Airway epithelial cell (primary cell): ENCODE measurements around the genes ARHGEF39, HINT2, OR2S2 and RNF38.

DNA sequence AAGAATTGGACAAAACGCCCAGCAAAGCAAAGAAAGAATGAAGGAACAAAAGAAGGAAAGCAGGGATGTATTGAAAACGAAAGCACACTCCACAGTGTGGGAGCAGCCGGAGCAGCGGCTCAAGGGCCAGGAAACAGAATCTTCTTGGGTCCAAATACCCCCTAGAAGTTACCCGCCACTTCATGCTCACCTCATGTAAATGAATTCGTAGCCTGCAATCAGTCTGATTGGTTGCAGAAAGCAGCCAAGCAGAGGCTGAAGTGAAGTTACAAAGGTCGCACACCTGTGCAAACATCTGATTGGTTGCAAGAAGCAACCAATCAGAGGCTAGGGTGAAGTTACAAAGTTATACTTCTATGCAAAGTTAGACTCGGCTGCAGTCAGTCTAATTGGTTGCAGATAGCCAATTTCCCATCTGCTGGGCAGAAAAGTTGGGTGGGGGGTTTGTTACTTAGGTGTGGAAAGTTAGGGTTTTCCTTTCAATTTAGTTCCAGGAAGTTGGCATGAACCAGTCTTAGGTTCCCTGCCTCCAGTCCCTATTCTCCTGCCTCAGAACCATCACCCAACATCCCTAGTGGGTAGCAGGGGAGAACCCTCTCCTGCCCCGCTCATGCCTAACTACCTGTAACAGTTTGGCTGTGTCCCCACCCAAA, 1.3 kb upstream of the RUSC2 start:
- RAMPAGE, long total RNA, result no peak

DNA sequence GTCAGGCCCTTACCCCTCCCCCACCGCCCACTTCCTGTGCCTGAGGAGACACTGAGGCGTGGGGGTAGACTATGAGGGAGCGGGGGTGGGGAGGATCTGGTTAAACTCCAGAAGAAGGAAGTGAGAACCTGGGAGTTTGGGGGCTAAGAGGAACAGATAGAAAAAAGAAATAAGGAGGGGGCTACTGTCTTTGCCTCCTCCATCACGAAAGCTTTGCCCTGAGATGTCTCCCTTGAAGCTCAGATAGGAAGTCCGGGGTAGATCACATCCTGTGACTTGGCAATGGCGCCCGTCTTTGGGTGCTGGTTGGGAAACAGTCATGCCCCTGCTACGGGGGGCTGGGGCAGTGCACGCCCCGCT, 1.3 kb downstream of the SIT1 start:
- RAMPAGE, long total RNA, result no peak

DNA sequence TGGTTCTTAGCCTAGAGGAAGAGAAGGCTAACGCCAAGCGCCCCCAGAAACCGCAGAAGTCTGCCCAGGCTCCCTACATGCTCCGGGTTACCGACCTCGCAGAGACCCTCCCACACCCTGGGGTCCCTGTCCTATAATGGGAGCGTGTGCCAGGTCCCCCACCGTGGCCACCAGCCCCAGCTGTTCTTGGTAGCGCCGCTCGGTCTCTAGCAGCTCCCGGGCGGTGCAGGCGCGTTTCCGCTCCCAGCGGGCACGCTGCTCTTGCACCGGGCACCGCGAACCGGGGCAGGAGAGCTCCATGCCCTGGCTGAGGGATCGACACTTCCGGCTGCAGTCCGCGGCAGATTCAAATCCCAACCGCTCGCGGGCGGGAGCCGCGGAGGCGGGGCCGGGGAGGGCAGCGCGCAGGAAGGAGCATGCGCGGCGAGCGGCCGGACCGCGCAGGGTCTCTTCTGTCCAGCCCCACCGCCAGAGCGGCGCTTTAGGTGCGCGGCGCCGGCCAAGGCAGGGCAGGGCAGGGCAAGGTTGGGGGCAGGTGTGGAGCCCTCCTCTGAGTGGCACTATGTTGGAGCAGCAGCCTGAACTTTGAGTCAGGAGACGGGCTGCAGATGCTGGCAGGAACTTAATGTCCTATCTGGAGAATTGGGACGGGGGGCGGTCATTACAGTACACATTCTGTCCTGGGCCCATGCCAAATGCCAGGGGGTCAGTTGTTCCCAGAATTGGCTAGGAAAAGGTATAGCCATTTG, at the start of gene ARHGEF39:
Gene ARHGEF39 (minus strand): TSS at position 326 of the 749 bp plus-strand sequence.
- RAMPAGE, long total RNA, result no peak

GRCh38 chr9:35724101-35724511, 7.9 kb downstream of the TLN1 start:
- RAMPAGE, long total RNA, result no peak

GRCh38 chr9:35729599-35730104, 2.3 kb downstream of the TLN1 start:
- RAMPAGE, long total RNA, result no peak

DNA sequence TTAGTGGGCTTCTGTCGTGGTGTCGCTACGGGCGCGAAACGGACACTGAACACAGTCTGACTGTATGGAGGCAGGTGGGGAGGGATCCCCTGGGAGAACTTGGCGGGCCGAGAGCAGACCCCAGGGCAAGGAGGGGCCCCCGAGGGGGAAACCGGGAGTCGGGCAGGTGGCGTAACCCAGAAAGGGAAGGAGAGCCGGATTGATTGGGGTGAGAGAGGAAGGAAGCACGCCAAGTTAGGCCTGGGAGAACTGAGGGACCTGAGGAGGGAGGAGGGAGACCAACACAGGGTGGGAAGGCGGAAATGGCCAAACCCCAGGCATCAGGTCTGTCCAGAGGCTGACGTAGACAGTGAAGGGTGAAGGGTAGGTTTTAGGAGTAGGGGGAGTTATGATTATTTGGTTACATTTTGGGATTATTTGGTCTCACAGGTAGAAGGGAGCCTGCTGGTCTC, 3.3 kb upstream of the MSMP start:
- RAMPAGE, long total RNA, result no peak

DNA sequence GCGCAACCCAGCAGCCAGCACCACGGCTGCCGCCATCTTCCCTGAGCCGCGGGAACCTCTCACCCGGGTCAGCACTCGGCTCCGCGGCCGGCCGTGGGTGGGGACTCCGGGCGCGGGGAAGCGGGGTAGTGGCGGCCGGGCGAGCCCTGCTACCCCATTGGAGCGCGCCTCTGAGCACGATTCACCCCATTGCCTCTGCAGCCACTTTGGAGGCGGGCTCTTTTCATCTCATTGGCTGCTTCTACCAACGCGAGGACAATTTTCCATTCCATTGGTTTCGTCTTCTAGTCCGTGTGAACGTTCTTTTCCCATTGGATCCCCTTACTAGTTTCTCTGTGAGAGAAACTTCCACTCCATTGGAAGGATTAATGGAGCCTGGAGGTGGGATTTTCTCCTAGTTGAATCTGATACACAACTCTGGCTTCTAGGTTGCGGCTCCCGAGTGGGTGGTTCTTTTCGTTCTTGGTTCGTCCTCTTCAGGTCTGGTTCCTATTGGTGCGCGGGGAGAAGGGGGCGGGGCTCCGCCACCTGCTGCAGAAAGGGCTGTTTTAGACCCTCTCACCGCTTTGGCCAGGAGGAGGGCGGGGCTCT, at the start of gene HINT2:
Gene HINT2 (minus strand): TSS at position 99 of the 591 bp plus-strand sequence.
- RAMPAGE, long total RNA, result start-site peak on the minus strand centred at position 72 of the sequence, 60 bp wide, 103 and 150 reads in 2 replicates

GRCh38 chr9:35909828-35910654, 751 bp downstream of the SPAAR start:
- RAMPAGE, long total RNA, result no peak

DNA sequence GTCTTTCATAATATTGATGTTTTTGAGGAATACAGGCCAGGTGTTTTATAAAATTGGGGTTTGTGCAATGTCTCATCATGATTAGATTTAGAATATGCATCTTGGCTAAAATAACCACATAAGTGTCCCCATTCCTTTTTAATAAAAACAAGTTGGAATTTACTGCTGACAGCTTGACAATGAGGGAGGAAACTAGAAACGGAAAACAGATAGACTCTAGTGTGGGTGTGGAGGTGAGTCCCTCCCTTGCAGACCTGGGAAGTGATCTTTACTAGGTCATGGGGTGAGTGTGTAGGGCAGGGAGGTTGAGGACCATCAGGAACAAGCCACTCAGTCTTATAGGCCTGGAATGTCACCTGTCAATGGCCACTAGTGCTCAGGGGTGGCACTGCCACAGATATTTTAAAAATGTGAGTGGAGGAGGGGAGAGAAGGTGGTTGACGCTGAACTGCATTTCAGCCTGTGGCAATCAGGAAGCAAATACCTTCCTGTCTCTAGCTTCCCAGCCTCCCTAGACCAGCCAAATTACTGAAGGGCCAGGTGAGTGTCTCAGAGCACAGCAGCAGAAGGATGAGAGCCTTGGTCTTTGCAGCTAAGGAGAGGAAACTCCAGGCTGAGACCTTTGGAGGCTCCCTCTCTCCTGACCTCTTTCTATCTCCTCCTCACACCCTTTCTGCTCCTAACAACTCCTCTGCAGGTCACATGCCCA, 9.0 kb downstream of the OR2S2 start:
- RAMPAGE, long total RNA, result no peak

- RAMPAGE, long total RNA, result no peak
These were observed at the start of gene OR2S2 for GRCh38 chr9:35958089-35958464. Gene OR2S2 (minus strand): TSS chr9:35958154.

GRCh38 chr9:36140287-36140844, 3.8 kb downstream of the GLIPR2 start:
- RAMPAGE, long total RNA, result no peak

- RAMPAGE, long total RNA, result no peak
These were observed 15.0 kb downstream of the GLIPR2 start for GRCh38 chr9:36151258-36152207.

GRCh38 chr9:36189735-36190345, 881 bp upstream of the CLTA start:
- RAMPAGE, long total RNA, result no peak

GRCh38 chr9:36337035-36337593, 63.0 kb downstream of the RNF38 start:
- RAMPAGE, long total RNA, result no peak

- RAMPAGE, long total RNA, result no peak
These were observed 44.8 kb downstream of the RNF38 start for GRCh38 chr9:36355200-36355802.

DNA sequence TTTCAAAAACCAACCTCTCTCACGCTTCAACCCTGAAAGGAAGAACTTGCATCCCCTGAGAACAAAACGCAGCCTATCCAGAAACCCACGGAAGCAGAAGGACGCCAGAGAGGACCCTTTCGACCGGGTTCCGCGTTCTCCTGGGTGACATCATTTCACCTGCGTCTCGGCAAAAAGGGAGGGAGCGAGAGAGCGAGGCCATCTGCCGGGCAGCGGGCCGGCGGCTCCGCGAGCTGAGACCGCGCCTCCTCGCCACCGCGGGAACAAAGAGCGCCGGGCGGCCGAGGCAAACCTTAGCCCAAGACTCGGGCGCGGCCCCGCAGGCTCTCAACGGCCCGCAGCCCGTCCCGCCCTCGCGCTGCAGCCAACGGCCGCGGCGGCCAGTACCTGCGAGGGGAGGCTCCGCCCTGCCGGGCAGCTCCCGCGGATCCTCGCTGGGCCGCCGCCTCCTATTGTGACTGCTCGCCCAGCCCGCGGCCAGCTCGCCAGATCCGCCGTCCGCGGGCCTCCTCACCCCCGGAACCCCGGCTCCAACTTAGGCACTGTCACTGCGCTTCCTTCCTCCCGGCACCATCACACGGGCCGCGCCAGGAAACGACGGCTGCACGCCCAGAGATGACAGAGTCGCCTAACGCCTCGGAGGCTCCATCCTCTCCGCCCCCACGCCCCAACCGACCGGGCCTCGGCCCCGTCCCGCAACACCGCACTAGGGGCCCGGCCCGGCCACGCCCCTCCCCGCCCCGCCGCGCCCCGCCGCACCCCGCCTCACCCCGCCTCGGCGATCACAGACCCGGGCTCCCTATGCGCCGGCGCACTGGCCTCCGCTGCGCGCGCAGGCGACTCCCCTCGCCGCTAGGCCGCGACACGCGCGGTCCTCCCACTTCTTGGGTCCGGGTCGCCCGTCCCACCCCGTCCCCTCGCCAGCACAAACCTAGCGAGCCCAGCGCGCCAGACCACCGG, at the start of gene RNF38:
Gene RNF38 (minus strand): TSS at position 103 of the 960 bp plus-strand sequence.
- RAMPAGE, long total RNA, result start-site peak on the minus strand centred at position 682 of the sequence, 270 bp wide, 13 and 8 reads in 2 replicates

DNA sequence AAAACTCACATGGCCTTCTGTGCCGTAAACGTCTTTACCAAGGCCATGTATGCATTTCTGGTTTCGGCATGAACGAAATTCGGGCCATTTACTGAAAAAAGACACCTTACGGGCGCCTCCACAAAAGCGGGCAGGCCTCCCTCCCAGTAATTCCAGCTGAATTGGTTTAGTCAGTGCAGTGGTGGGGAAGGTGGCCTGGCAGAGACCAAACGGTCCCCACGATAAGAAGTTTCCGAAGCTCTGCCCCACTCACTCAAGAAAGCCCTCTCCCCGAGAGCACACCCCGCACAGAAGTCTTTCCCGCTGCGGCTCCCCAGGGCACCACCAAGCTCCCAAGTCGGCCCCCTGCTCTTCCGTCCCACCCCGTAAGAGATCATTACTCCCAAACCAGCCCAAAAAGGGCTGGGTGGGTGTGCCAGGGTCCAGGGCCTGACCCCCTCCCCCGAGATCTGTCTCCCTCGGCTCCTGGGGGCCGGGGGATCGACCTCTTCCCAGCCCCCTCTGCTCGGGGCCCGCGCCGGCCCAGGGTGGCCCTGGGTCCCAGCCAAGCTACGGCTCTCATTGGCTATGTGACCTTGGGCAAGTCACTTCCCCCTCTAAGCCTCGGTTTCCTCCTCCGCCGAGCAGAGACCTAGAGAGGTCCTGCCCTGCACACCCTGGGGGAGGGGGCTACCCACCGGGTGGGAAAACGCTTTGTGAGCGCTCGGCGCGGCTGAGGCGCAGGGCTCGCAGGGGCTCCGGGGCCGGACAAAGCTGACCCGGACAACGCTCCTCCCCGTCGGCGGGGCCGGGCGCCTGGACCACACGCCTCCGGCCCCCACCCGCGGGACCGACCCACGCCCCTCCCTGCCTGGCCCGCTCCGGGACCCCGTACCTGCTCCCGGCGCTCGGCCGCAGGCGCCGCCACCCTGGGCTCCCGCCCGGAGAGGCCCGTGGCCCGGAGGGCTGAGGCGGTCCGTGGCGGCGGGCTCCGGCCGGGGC, 86.0 kb upstream of the MELK start:
- RAMPAGE, long total RNA, result no peak

DNA sequence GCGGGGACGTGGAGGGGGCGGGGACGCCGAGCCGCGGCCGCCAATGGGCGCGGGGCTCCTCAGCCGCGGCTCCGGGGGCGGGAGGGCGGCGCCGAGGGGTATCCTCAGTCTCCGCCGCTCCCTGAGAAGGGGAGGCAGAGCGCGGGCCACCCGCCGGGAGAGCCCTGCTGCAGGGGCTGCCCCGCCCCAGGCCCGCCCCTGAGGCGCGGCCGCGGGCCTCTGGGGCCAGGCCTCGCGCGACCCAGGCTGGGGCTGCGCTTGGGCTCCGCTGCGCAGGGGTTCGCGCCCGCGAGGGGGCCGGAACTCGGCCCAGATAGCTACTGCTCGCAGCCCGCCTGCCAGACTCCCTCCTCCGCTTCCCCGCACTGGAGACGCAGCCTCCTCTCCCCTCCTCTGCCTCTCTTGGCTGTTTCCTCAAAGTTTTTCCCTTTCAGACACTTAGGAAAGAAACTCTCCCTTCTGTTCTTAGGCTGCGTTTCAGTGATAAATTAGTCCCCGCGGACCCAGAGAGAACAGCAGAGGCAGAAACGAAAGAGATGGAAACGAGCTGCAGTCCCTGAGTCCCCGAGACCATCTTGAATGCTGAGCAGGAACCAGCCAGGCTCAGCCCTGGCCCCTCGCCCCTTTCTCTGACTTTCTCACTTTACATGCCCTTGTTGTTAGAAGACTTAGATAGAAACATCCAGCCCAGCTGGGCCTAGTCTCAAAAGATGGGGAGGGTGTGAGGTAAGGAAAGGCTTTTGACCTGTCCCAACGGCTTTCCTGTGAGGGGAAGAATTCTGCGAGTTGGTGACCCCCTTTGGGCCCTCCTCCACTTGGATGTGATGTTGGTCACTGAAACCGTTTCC, 84.8 kb upstream of the MELK start:
- RAMPAGE, long total RNA, result no peak

DNA sequence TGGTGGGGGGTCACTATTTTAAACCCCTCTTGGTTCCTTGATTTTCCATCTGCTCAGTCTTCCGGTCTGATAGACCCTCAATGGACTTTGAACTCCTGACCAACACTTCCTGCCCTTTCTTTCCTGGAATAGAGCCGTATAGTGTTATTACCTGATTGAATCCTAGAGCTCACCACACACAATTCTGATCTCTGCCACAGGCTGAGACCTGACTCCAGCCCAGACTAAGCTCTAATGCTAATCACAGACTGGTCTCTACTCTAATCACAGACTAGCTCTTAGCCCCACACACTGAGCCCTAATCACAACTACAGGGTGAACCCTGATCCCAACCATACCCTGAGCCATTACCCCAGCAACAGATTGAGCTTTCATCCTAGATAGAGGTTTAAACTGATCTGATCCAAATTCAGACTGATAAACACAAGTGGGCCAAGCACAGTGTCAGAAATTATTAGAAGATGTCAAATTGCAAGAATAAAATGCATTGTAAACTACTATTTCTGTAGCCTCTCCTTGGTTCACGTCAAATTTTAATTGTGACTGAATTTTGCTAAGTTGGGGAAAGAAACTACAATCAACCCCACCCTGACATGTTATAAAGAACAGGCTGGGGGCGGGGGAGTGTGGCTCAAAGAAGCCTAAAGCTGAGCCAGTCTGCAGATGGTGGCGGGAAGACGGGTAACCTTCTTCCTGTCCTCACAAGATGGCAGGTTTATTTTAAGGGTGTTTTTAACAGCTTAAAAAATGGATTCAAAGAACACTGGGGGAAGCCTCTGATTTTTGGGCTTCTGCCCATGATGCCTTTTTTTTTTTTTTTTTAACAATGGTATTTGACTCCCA, 68.8 kb upstream of the MELK start:
- RAMPAGE, long total RNA, result no peak

DNA sequence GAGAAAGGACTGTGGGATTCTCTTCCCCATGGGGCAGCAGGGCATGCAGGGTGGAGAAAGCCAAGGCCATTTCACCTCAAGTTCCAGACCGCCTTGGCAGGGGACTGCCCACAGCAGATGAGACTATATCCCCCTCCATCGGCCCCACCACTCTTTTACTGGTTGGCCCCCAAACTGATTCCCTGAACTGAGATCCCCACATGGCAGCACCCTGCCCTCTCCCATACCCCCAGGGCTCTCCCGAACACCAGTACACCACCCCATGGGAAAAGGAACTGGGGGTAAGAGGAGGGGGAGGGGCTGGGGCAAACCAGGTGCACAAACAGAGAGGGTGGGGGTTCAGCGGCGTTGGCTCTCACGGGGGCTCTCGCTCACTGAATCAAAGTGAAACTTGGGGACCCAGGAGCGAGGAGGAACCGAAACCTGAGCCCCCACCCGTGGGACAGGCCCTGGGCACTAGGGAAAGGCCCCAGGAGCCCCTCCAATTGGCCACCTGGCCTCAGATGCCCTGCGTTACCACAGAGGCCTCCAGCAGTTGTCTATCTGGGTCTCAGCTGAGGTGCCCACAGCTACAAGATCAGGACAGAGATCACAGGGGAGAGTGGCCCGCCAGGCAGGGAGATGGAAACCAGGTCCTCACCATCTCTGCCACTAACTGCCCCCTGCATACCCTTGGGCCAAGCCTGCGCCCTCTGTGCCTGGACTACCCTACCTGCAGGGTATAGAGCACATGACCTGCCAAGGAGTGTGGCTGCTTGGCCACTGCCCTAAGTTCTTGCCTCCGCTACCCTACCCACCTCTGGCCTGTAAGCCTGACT, 40.2 kb downstream of the PAX5 start:
- RAMPAGE, long total RNA, result no peak